GM23248 (cell line): ENCODE measurements around the genes HOXA5, HOXA7, HOXA9 and HOXA11.

GRCh38 chr7:26417354-26418478 is 126.1 kb downstream of the SNX10 start:
- RAMPAGE, long total RNA = no peak

DNA sequence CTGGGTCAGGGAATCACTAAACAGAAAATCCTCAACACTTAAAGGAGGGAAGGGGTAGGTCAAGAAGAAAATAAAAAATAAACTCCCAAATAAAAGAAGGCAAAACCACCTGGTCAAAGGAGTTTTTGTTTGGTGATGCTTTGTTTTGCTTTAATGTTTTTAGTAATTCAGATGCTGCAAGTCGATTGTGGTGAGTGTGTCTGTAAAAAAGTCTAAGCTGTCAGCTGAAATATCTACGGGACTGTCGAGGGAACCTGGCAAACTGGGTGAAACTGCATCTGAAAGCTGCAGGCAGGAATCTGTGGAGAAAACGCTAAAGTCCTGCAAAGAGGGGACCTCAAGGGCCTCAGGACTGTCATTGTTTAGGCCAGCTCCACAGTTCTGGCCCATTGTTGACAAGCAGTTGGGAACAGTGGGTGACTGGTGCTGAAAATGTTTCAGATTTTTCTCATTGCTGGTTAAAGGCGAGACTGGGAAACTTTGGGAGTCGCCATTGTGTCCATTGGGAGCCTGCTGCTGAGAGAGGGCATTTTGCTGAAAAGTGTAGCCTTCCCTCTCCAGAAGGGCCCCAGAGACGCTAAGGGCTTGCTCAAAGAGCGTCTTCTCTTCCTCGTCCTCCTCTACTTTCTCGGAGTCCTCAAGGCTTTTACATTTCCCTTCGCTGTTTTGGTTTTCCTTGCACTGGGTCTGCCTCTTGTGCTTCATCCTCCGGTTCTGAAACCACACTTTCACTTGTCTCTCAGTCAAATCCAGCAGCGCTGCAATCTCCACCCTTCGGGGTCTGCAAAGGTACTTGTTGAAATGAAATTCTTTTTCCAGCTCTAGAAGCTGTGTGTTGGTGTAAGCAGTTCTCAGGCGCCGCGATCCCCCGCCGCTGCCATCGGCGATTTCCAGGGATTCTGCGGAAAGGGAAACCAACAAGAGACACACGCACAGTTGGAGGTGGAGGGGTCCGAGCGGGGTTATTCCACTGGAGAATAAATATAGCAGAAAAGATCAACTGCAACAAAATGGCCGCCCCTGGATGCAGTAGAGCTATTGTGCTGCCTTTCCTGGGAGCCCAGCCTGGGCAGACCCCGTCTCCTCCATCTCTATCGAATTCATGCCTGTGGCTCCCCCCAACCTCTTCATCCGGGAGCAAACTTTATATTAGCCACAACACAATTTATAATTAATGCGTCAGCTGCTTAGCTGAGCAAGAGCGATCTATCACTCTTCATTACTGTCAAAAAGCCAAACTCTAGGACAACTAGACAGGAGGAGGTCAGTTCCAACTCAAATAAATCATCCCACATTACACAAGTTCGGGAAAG is 1.5 kb downstream of the HOXA2 start:
- RAMPAGE, long total RNA = no peak

DNA sequence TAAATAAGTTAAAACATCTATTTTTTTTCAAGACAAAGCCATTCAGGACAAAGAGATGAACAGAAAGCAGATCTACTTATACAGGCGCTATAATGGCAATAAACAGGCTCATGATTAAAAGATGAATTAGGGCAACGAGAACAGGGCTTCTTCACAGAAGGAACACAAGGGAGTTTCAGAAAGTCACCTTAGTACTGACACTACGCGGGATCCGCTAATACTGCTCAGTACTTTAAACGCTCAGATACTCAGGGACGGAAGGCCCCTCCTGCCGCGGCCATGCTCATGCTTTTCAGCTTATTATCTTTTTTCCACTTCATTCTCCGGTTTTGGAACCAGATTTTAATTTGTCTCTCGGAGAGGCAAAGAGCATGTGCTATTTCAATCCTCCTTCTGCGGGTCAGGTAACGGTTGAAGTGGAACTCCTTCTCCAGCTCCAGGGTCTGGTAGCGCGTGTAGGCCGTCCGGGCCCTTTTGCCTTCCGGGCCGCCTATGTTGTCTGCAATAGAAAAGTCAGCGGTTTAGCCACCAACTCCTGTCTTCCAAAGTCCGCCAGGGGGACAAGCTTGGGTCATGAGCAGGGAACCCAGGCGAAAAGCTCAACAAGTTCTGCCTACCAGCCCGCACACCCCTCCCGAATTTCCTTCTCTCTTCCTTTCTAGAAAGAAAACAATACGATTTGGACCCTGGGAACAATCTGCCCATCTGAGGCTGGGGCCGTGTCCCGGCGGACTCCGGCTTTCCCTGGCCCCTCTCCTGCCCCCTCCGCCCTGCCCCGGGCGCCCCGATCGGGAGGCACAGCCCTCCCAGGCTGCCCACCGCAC is 1.7 kb downstream of the HOXA5 start:
- RAMPAGE, long total RNA = no peak

DNA sequence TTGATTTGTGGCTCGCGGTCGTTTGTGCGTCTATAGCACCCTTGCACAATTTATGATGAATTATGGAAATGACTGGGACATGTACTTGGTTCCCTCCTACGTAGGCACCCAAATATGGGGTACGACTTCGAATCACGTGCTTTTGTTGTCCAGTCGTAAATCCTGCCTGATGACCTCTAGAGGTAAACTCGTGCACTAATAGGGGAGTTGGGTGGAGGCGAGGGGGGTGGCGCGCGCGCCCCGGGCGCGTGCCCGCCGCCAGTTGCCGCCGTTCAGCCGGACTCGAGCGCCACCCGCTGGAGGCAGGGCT is at the start of gene HOXA5:
HOXA5 (minus strand) TSS at position 54 of the 310 bp plus-strand sequence.
- RAMPAGE, long total RNA = no peak

DNA sequence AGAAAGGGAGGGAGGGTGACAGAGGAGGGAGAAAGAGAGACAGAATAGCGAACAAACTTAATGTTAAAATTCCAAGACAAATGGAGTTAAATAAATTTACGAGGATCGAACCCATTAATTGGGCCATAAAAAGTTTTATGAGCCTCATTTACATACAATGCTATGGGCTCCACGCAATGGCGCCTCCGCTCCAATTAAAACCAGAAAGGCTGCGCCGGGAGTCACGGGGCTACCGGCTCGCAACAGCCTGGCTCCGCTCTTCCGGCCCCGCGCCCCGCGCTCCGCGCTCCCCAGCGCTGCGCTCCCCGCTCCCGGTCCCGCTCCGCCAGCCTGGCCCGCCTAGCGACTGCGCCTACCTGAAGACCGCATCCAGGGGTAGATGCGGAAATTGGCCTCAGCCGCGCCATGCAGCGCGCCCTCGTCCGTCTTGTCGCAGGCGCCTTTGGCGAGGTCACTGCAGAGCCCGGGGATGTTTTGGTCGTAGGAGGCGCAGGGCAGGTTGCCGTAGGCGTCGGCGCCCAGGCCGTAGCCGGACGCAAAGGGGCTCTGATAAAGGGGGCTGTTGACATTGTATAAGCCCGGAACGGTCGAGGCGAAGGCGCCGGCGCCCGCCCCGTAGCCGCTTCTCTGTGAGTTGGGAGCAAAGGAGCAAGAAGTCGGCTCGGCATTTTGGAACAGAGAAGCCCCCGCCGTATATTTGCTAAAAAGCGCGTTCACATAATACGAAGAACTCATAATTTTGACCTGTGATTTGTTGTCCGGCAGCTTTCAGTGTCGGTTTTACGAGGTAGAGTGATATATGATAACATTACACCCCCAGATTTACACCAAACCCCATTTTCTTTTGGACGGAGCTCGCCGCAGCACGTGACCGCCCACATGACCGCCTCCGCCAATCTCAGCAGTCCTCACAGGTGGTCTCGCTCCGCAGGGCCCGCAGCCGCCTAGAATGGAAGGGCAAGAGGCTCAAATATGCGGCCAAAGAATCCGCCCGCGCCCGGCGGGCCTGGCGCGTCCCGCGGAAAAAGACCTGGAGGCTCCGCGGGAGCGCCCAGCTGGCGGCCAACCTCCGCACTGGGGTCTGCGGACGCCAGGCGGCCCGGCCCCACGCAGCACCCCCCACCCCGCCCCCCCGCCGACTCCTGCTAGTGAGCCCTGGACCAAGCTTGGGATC is at the start of gene HOXA7:
HOXA7 (minus strand) TSS at position 865 of the 1,174 bp plus-strand sequence.
- RAMPAGE, long total RNA = no peak

GRCh38 chr7:27165161-27165754 is at the start of gene HOXA9:
TSS of gene HOXA9 (minus strand) at chr7:27165537.
- RAMPAGE, long total RNA = start-site peak on the minus strand at chr7:27165461-27165540, 27 and 34 reads in 2 replicates

GRCh38 chr7:27165755-27166332 is 507 bp upstream of the HOXA9 start:
- RAMPAGE, long total RNA = no peak

DNA sequence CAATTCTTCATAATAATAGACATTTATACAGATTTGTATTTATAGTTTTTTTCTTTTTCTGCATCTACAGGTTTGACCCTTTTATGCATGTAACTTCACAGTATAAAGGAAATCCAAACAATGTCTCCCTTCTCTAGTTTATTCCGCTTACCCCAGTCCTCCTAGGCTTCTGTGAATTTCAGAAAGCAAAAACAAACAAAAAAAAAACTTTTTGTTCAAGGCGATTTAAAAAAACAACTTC is 3.4 kb downstream of the HOXA10 start:
- RAMPAGE, long total RNA = no peak

DNA sequence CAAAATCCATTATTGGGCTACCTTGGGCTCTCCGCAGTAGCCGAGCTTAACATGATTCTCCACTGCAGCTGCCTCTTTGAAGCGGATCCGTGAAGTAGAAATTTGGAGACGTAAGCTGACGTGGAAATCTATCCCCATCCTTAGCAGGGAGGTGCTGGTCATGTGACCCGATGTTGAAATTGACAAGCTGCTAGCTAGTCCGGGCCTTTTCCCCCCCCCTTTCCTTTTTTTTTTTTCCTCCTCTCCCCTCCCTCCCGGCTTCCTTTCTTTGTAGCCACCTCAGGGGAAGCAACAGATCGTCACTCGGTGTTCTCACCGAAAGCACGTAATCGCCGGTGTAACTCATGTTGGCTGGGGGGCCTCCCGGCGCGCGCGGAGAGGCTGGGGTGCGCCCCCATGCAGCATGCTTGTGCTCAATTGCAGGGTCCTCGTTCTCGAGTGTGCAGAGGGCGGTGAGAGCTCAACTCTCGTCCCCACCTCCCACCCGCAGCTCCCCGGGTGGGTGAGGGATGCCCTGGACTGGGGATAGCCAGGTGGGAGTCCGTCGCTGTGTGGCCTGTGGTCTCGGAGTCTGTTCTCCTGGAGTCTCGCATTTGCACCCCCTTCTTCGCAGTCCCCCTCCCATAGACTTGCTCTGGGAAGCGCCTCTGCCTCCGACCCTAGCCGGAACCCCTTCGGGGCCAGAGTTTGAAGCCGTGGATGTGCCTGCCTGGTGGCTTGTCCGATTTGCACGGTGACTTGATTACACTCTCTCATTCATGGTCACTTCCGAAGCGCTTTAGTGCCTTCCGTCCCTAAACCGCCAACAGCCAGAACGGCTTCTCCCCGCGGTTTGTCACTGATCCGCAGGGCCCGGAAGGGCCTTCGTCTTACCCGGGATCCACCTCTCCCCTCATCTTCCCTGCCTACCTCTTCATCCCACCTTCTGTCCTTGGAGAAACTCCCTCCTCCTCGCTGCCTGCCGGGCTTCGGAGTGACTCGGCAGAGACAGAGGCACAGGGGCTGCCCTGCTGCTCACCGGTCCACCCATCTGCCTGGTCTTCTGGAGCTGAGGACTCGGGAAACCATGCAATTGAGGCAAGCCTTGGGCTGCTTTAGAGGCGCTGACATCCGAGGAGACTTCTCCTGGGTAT is at the start of gene HOXA11:
HOXA11 (minus strand) TSS at position 98 of the 1,133 bp plus-strand sequence.
- RAMPAGE, long total RNA = no peak

GRCh38 chr7:27192636-27193454 is 7.0 kb downstream of the HOXA13 start:
- RAMPAGE, long total RNA = no peak

DNA sequence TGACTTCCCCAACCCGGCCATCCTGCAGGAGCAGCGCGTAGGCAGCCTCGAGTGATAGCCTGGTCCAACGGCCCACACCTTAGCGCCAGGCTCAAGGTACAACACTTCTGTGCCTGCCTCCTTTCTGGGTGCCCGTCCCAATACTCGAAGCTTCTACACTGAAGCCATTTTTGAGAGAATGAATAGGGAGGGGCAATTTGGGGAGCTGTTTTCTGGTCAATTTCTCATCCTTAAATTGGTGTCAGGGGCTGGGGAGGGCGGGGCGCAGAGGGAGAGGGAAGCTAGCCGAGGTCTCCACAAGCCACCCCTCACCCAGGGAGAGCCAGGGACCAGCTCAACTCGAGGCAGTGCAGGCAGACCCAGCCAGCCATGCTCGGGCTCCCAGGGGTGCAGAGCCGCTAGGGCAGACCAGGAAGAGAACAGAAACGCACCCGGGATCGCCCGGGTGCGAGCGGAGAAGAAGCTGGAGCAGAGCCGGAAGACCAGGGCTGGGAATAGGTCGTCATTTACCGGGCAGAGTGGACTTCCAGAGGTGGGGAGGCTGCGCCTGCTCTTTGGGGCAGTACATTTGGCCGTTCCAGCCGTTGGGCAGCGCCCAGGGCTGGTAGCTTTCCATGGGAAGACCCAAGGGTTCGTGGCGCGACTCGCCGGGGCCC is 1.1 kb downstream of the HOXA13 start:
- RAMPAGE, long total RNA = no peak

- RAMPAGE, long total RNA = no peak
Measured at GRCh38 chr7:27210007-27211057, 10.4 kb upstream of the HOXA13 start.

DNA sequence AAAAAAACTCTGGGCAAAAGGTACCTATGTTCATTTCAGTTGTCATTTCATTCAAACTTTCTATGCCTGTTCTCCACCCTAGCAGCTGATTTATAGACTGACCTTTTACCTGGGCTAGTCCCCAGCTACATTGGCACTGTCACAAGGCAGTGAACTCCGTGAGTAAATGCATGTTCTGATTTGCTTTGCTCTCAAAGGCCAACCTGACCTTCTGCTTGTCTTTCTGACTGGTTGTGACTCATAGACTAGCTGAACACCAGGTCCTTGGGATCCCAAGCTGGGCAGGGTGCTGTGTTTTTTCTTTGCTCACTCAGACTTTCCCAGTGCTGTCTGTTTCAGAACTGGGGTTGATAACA is 34.9 kb downstream of the EVX1 start:
- RAMPAGE, long total RNA = no peak

DNA sequence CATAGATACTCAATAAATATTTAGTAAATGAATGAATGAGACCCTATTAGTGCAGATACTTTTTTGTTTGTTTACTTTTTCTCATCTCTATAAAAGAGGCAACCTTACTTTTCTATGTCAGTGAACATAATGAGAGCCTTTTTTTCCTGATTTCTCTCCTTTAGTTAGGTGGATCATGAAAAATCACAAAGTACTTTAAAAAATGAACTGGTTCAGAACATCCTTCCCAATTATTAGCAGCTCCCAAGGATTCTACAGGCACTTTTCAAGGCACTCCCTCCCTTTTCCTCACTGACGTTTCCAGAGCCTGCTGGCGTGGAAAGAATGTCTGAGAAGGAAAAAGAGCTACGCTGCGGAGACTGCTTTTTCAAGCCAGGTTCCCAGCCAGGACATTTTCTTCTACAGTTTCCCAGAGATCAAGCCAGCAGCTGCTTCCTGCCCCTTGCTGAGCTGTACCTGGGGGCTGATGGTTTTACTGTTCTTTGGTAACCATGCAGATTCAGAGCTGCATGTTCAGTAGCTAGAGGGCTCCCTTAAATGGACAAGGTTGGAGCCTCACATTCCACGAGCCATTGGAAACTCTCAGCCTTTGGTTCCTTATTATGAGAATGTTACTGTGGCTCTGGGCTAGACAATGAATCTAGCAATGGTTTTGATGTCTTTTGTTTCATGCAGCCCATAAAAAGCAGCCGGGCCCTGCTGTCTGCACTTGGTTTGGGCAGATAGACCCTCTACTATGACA is 133.3 kb downstream of the EVX1 start:
- RAMPAGE, long total RNA = no peak

- RAMPAGE, long total RNA = no peak
Measured at GRCh38 chr7:27799772-27800148, 59.8 kb downstream of the TAX1BP1 start.

GRCh38 chr7:28065833-28066205 is 114.8 kb downstream of the JAZF1 start:
- RAMPAGE, long total RNA = no peak

- RAMPAGE, long total RNA = no peak
Measured at GRCh38 chr7:28151943-28152575, 28.5 kb downstream of the JAZF1 start.

DNA sequence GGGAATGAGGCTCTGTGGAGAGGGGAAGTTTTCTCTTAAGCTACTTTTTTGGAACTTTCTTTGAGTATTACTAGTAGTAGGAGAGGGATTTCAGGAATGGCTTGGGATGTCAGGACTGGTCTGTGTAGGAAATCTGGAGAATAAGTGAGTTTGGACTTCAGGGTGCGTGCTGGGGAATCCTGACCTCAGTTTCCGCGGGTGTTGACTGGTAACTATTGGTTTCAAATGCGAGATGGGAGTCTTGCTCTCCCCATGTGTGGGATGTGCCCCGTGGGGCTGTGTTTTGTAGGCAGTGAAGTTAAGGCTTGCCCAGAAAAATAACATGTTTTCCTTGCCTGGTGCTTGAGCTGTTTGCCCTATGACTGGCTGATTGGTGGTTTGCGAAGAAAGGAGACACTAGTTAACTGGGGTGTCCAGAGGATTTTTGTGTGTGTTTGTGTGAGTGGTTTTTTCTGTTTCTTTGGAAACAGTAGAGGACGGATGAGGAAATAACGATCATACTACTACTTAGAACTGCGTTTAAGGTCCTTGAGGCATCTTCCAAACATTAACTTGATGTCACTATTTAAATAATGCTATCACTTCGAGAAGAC is 61.9 kb downstream of the CREB5 start:
- RAMPAGE, long total RNA = no peak

DNA sequence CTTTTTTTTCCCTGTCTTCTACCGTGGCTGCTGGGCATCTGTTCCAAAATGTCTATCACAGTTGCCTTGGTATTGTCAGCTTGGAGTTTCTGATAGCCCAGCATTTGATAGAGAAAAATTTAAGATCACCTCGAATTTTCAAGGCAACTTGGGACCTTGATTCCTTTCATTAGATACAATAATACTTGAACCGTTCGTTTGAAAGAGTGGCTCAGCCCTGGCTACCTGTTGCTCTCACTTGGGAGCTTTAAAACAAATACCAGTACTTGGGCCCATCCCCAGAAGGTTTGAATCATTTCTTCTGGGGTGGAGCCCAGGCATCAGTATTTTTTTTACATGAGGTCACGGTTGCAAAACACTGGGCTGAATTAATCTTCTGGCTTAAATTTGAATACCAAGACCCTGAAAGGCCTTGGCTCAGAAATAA is 214.8 kb downstream of the CREB5 start:
- RAMPAGE, long total RNA = no peak

DNA sequence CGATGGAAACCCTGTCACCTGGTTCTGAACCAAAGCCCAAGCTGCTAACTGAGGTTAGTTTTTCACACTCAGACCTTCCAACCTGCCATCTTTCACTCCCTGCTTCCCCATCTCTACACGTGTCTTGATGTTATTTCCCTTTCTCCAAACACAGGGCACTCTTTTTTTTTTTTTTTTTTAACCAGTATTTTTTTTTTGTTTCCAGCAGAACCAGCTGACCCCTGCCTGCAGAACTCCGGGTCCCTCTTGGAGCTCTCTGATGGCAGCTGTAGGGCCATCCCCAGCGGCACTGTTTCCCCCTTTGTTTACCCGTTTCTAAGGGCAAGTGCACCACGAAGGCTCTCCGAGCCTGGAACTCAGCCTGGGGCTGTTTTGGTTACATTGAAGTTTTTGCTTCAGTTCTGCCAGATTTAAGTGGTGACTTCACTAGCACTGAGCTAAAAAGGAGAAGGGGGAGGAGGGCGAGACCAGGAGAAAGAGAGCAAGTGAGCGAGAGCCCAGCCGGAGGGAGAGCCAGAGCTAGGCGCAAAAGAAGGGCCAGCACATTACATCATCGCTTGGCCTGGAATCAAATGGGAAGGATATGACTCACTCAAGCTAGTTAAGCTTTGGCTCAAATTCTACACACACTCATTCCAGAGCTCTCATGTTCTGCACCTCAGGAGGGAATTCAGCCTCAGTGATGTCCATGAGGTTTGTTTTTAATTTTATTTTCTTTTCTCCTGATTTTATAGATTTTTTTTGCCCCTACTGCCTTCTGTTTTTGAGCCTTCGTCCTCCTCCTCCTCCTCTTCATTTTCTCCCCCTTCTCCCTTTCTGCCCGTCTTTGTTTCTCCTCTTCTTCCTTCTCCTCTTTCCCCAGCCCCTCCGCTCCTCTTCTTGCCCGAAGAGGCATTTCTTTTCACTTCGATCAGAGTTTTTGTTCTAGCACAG is 272.4 kb downstream of the TRIL start:
- RAMPAGE, long total RNA = start-site peak on the plus strand centred at position 643 of the sequence, 40 bp wide, 18 and 25 reads in 2 replicates